Mononuclear cell (primary cell): ENCODE data around the gene DSG4.

DNA sequence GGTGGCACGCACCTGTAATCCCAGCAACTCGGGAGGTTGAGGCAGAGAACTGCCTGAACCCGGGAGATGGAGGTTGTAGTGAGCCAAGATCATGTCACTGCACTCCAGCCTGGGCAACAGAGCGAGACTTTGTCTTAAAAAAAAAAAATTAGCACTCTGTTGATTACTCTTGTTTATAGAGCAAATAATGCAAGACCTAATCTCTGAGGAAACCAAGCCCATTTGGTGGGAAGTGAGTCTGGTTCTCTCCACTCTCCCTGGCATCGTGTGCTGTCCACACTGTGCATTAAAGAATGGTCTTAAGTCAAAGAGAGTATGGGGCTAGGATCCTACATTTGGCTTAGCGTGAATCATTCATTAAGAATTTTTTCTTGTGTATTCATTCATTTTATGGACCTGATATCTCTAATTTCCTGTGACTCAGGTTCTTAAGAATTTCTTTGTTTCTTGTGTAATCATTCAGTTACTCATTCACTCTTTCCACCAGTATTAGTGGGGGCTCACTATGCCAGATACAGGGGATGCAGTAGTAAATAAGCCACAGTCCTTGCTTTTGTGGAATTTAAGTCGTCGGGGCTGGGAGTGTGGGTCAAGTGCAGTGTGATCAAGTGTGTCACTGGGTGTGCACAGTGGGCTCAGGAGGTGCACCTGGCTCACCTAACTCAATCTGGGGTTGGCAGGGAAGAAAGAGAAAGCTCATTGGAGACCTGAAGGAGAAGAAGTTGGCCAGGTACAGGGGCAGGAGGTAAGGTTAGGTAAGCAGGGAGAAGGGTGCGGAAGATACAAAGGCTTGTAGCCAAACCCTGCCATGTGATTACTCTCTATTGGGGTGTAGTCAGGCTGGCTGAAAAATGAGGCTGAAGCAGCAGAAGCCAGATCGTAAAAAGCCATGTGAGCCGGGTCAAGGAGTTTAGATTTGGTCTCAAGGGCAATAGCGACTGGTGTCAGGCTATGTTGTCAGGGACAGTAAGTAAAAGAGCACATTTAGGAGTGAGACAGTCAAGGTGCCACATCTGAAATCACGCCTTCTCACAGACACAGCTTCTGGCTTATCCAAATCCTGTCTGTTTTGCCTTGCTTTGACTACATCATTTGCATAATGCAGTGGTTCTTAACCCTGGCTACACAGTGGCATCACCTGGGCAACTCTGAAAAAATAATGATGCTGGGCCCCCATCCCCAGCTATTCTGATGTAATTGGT, 67.3 kb downstream of the KCTD1 start:
- RRBS: no CpG with 5 or more reads among the region's 13 CpGs

DNA sequence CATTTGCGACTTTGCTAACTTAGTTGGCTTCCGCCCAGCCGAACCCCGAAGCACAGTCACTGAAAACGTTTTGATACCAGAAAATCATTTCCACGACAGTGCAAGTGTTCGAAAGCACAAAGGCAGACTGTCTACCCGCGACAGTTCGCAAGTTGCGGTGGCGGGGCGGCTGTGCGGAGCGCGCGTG, 107.2 kb upstream of the KCTD1 start:
- RRBS: no CpG with 5 or more reads among the region's 17 CpGs

DNA sequence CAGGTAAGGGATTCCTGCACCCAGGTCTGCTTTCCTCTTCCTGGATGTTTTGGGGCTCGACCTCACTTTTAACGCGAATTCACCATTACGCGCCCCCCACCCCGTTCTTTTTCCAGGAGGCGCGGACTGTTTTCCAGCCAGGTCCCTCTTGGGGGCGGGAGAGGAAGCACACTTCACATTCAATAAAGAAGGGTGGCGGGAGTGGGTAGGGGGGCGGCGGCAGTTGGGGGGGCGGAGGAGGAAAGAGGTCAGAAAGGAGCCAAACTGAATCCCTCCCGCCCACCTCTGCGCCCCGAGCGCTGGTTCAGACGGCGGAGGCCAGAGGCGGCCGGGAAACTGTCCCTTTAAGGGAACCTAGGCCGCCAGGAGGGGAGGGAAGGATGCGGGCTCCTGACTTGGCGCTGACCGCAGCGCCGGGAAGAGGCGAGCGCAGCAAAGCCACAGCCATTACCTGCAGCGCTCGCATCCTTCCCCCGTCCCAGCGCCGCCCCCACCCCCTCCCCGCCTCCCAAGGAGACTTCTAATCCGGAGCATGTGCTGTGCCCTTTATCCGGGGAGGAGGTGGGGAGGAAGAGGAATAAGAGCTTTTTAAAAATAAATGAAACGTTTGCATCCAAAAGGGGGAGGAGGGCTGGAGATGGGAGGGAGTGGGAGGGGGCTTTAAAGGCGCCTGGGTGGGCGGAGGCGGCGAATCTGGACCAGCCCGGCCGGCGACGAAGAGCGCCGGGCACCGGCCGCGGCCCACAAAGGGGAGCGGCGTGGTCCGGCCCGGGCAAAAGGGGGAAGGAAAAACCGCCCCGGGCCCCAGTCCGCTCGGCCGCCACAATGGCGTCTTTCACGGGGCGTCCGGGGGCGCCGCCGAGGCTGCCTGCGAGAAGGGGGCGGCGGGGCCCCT, 107.7 kb upstream of the KCTD1 start:
- RRBS: 2% methylated on average over 25 of the region's 70 CpGs

DNA sequence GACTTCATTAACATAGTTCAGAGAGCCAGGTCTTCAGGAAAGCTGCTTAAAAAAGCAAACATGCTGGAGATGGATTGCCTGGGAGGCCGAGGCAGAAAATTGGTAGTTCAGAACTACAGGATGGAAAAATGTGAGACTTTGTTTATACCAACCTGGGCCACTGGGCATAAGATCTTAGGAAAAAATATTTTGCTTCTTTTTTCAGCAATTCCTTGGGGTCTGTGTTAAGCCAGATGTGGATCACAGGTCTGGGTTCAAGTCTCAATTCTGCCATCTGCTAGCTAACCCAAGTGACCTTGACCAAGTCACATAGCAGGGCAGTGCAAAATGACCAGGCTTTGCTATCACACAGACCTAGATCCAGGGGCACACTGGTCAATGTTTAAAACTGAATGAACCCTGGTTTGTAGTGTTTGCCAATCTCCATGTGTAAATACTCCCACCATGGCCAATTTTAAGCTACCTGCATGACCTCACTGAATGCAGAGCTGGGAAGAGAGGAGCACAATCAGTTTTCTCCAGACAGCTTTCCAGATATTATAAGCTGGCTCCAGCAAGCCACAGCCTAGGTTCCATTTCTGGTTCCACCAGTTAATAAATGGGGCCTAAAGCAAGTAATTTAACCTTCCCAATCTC, 143.0 kb downstream of the CHST9 start:
- RRBS: no CpG with 5 or more reads among the region's 1 CpG

- RRBS: no CpG with 5 or more reads among the region's 5 CpGs
Observed at GRCh38 chr18:28174185-28174633, 2.7 kb downstream of the CDH2 start.

DNA sequence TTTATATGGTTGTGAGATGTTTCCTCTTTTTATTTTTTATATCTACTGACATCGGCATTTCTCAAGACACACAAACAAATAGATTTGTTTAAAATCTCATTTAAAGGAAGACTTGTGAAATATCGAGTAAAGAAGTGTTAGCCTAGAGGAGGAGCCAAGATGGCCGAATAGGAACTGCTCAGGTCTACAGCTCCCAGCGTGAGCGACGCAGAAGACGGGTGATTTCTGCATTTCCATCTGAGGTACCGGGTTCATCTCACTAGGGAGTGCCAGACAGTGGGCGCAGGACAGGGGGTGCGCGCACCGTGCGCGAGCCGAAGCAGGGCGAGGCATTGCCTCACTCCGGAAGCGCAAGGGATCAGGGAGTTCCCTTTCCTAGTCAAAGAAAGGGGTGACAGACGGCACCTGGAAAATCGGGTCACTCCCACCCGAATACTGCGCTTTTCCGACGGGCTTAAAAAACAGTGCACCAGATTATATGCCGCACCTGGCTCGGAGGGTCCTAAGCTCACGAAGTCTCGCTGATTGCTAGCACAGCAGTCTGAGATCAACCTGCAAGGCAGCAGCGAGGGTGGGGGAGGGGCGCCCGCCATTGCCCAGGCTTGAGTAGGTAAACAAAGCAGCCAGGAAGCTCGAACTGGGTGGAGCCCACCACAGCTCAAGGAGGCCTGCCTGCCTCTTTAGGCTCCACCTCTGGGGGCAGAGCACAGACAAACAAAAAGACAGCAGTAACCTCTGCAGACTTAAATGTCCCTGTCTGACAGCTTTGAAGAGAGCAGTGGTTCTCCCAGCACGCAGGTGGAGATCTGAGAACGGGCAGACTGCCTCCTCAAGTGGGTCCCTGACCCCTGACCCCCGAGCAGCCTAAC, 63.6 kb upstream of the CDH2 start:
- RRBS: no CpG with 5 or more reads among the region's 35 CpGs

GRCh38 chr18:28767941-28768230, 591.0 kb upstream of the CDH2 start:
- RRBS: no CpG with 5 or more reads among the region's 2 CpGs

GRCh38 chr18:31157073-31157690, 5.5 kb downstream of the DSC1 start:
- RRBS: no CpG with 5 or more reads among the region's 7 CpGs

GRCh38 chr18:31223503-31223803, 60.8 kb upstream of the DSC1 start:
- RRBS: no CpG with 5 or more reads among the region's 6 CpGs

- RRBS: no CpG with 5 or more reads among the region's 6 CpGs
Observed at GRCh38 chr18:31225645-31226282, 63.1 kb upstream of the DSC1 start.

DNA sequence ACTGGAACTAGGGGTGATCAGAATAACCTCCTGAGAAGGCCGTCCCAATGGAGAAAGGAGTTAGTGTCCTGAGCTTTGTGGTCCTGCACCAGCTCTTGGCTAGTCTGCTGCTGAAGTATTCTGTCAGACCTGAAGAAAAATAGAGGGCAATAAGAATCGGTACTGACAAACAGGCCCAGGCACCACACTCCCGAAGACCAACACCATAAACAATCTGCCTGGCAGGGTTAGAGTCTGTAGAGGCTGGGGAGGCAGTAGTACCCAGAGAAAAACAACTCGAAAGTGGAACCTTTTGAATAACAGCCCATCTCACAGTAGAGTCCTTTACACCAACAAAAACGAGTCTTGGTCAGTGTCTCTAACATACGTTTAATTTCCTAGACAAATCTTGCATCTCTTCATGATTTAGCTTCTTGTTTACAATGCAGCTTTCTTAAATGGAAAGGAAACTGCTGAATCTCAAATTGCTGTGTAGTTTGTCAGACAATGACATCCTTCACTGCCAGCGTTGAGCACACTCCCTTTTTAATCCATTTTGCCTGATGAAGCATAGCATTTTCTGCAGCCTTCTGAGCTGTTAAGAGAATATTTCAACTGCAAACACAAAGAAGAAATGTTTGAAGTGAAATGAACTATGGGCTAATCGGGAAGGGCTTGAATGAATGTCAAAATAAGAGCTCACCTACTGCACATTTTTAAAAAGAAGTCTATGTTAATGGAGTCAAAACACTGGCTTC, 73.1 kb upstream of the DSG1 start:
- RRBS: no CpG with 5 or more reads among the region's 8 CpGs

DNA sequence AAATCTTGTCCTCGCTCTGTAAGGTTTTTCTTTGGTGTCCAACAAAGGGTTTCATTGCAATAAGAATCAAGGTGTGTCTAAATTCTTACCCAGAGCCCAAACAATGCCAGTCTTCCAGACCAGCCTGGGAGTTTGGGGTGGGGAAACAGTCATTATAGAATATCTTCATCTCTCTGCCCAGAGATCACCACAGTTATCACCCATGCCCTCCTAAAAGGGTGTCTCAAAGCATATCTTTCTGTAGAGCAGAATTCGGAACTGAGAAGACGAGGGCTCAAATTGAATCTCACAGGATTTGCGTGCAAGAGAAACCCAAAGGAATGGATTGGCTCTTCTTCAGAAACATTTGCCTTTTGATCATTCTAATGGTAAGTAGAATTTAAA, at the start of gene DSG4:
Gene DSG4 (plus strand): TSS at position 186 of the 384 bp plus-strand sequence.
- RRBS: no CpG with 5 or more reads among the region's 4 CpGs

- RRBS: no CpG with 5 or more reads among the region's 2 CpGs
Observed at GRCh38 chr18:31429622-31430114, 17.9 kb upstream of the DSG3 start.

DNA sequence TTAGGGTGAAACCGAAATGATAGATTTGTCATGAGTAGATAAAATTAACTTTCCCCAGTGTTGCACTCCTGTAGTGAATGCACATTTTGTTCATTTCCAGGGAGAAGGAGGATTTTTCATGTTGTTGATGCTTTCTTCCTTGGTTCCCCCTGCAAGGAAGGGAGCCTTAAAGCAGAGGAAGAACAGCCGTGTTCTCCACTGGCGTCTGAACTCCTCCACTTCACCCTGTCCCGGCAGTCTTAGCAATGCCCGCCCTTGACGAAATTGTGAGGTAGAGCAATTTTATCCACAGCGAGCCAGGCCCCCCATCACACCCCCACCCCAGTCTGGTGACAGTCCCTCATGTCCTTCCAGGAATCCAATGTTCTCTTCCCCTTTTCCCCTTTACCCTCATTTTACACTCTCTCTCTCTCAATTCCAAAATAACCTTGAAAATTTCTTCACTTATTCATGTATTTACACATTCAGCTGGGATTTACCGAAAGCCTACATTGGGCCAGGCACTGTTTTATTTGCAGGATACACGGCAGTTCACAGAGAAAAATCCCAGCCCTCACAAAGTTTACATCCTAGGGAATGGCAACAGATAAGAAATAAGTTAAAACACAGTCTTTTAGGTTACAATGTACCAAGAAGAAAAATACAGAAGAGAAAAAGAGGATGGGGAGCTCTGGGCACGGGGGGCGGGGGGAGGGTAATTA, 11.4 kb upstream of the DSG2 start:
- RRBS: no CpG with 5 or more reads among the region's 11 CpGs

GRCh38 chr18:31679299-31679887, 5.0 kb downstream of the B4GALT6 start:
- RRBS: no CpG with 5 or more reads among the region's 4 CpGs

DNA sequence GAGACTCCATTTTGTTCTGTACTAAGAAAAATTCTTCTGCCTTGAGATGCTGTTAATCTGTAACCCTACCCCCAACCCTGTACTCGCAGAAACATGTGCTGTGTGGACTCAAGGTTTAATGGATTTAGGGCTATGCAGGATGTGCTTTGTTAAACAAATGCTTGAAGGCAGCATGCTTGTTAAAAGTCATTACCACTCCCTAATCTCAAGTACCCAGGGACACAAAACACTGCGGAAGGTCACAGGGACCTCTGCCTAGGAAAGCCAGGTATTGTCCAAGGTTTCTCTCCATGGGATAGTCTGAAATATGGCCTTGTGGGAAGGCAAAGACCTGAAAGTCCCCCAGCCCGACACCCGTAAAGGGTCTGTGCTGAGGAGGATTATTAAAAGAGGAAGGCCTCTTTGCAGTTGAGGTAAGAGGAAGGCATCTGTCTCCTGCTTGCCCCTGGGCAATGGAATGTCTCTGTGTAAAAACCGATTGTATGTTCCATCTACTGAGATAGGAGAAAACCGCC, 49.9 kb upstream of the SLC25A52 start:
- RRBS: no CpG with 5 or more reads among the region's 6 CpGs

GRCh38 chr18:32160545-32160991, 29.3 kb upstream of the MEP1B start:
- RRBS: no CpG with 5 or more reads among the region's 2 CpGs

GRCh38 chr18:32368125-32368776, 102.4 kb downstream of the GAREM1 start:
- RRBS: no CpG with 5 or more reads among the region's 2 CpGs

- RRBS: no CpG with 5 or more reads among the region's 8 CpGs
Observed at GRCh38 chr18:32468674-32469157, 2.0 kb downstream of the GAREM1 start.

- RRBS: no CpG with 5 or more reads among the region's 3 CpGs
Observed at GRCh38 chr18:34495422-34495621, 214.8 kb upstream of the DTNA start.